Ileum (tissue), 1 donor: ENCODE measurements around a stretch of chr2.

- PRO-cap = no peak
Observed at GRCh38 chr2:222714590-222715029, 43.2 kb downstream of the MOGAT1 start.

DNA sequence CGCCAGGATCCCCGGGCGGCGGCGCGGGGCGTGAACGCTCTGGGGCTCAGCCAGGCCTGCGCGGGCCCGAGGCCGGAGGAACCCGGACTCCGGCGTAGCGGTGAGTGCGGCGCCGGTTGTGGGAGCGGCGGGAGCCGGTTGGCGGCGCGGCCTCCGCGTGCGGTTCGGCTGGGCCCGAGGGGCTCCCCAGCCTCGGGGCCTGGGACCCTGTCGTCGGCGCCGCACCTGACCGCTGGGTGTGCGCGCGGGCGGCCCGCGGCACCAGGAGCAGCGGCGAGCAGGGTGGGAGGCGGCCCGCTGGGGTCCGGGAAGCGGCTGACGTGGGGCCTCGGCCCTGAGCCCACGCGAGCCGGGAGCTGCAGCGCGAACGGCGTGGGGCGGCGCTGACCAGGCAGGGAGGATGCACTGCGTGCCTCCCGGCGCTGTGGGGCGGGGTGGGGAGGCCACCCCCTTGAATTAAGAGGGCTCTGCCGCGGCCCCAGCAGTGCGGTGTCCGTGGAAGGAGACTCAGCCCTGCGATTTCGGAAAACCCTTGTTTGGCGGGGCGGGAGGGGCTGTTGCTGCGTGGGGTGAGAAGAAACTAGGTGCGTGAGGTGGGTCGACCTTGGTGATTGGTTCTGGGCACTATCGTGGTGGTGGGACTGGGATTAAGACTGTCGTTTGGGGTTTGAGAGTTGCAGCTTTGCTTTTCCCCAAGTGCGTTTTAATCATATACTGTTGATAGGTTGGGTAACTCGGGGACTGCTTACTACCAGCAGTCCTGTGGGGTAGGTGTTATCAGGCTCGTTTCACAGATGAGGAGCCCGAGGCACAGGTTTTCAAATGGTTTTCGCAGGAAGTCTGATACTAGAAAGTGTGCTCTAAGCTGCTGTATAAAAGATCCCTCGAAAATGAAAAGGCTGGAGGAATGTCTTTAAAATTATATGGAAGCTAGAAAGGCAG lies 594 bp downstream of the ACSL3 start:
- PRO-cap = unidirectional peak, plus-strand start at position 90 of the sequence; bidirectional peak, plus-strand start at position 373 of the sequence, minus-strand start at position 402 of the sequence

DNA sequence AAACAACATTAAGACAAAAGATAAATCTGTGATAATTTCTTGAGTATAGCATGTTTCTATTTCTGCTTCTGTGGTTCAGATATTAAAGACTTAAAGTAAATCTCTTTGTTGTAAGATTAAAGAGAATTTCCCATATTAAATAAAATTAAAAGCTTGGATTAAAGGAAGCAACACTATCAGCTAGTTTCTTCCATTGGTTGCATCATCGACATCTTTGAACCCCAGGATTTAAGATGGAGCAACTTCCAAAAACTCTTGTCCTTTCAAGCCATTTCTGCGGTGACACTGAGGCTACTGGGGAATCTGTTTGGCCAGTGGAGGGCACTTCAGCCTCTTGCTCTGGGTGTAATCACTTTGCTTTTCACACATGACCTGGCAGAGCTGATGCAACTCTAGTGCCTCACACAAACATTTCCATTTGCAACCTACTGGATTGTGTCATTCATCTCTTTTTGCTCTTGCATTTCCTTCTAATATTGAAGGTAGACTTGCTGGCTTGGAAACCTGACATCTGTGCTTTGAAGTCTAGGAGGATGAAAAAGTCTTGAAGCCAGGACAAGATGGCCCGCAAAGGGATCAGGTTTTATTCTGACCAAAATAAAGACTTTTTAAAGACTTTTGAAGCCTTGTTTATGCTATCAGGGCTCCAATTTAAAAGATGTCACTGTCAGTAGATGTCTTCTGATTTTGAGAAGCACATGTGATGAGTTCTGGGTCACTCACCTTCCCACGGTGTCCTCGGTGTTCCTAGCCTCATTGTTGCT lies 70.0 kb upstream of the KCNE4 start:
- PRO-cap = no peak

DNA sequence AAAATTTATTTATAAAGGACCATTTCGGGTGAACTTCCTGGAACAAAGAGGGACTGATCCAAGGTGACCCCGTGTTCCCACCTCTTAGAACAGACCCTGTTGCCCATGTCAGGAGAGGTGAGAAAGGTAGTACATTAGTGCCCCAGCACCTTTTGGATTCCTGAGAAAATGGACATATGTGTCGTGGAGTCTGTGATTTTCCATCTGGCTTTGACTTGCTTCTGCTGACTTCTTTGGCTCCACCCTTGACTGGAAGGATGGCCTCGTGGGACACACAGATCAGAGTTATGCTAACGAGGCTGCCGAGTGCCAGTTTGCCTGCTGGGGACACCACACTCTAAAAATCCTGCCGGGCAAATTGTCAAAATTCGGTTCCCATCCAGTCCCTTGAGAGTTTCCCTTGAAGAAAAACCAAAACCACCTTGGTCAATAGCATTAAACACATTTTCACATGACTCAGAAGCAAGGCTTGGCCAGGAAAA lies 41.3 kb downstream of the KCNE4 start:
- PRO-cap = no peak

GRCh38 chr2:223997930-223998428 lies 40.7 kb downstream of the MRPL44 start:
- PRO-cap = no peak

DNA sequence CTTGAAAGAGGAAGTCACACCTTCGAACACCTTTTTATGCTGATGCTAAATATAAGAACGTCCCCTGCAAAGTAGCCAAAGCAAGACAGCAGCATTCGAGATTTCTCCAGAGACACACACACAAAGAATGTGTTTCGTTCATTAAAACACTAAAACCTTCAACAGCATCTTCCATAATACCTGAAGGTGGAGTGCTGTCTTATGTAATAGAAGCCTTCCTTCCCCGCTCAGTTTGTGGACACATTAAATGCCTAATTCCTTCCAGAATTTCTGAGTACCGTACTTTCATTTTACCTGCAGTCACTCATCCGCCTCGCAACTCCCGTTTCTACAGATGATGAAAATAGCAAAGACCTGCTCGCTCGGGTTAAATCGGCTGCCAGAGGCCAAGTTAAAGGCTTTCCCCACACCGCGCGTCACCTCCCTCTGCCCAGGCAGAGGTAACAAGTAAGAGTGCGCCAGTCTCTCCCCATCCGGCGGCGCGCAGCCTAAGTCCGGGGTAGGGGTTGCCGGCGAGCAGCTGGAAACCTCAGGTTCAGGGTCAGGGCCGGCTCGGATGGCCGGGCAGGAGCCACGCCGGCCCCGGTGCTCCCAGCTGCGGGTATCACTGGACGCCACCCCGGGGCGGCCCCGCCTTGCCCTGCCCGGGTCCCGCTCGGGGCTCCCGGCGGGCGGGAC lies 751 bp downstream of the SERPINE2 start:
- PRO-cap = unidirectional peak, plus-strand start at position 450 of the sequence

DNA sequence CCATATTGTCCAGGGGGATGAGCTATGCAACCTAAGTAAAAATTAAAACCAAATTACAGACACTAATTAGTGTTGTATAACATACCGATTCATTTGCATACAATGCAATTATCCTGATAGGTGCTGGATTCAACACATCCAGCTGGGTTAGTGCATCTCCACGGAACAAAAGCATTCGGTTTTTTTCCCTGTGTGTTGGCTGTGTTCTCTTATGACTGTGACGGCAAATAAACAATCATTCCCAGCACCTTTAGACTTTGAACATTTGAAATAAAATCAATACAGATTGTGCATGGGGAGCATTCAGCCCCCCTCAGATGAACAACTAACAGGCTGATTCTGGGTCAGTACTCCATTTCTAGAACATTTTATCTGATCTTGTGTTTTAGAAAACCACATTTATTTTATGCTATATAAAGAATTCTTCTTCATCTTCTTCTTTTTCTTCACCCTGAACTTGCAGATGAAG lies 22.7 kb downstream of the FAM124B start:
- PRO-cap = no peak

DNA sequence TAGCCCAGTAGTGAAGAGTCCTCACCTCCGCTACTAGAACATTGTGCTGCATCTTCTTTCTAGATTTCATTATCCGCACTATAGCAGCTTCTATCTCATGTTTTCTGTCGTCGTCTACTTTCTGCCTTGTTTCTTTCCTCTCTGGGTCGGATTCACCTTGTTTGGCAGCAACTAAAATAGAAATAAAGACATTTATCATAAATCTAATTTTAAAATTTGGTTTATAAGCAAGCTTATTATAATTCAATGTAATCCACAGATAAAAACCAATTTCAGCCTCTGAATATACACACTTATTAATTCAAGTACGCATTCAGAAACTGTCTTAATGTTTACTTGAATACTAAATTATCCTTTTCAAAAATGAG lies 76.3 kb upstream of the FAM124B start:
- PRO-cap = no peak

GRCh38 chr2:224532385-224532791 lies 52.8 kb downstream of the CUL3 start:
- PRO-cap = no peak

- PRO-cap = no peak
Observed at GRCh38 chr2:224580028-224580399, 5.1 kb downstream of the CUL3 start.

DNA sequence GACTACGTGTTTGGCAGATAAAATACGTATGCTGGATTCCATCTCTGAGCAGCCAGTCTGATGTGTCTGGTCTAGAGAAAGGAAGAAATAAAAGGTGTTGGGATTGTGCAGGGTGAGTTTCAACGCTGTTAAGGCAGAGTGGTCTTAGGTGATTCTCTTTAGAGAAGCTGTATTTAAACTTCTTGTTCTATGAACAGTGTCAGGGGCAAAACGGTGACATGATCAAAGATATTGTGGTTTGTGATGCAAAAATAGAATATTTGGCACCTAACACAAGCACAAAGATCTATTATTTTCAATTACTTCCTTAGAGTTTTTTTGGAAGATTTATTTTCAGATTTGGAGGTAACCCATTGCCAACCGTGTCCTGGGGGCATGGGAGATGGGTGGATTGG lies 46.9 kb upstream of the CCDC195 start:
- PRO-cap = no peak

DNA sequence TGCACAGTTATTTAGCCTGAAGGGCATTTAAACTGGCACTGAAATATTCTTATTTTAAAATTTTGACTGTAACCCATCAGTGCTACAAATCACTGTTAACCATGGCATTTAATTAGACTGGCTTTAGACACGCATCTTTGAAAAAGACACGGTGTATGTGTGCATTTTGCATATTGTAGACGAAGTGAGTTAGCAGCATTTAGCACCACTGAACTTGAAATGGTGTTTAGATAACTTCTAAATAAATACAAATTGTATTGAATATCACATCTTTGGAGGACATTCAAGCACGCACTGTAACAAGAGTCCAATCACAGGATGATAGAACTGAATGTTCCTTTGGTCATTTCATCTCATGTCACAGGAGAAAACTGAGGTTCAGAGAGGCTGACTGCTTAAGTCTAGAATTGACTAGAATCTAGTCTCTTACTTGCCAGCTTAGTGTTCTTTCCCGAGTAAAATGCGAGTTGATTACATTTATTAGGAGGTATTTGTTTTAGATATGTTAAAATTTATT lies 119.2 kb upstream of the CCDC195 start:
- PRO-cap = no peak

DNA sequence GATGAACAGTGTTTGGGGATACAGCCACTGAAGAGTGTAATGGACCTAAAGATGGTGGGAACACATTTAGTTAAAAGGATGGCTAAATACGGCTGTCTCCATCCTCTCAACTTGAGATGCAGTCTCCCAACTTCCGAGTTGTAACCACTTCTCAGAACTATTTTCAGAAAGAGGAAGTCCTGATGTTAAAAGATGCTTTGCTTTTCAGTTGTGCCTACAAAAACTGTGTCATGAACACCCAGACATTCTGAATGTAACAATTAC lies 148.0 kb downstream of the DOCK10 start:
- PRO-cap = no peak

GRCh38 chr2:224944401-224944768 lies 97.9 kb downstream of the DOCK10 start:
- PRO-cap = no peak

- PRO-cap = unidirectional peak, minus-strand start at chr2:224947050
Observed at GRCh38 chr2:224946698-224947554, 95.3 kb downstream of the DOCK10 start.

DNA sequence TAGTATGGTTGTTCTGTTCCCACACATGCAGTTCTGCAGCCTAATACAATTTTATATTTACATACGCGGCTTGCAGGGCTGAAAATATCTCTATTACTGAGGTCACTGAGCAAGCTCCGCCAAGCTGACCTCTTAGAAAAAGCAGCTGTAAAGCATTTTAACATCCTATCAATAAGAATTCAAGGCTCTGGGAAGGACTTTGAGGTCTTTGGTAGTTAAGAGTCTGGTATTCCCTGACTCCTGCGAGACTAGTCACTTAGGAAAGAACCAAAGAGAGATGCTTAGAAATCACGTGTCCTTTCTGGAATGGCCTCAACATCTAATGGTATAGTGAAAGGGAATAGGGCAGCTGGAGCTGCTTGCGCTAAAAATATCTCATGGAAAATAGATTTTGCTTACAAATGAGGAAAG lies 59.2 kb downstream of the DOCK10 start:
- PRO-cap = no peak

DNA sequence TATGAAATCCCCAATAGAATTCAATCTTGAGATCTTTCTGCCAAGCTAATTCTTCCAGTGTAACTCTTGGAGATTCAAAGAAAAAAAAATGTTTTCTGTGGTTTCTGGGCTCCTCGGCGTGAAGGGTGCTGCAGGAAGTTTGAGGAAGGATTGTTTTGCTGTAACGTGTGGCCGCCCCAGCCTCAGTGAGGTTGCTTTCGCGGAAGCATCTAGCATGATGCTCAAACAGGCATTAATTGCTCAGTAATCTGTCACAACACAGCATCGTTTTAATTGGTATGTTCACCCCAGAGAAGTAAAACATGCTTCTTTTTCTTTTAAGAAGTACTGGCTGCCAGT lies 58.9 kb downstream of the DOCK10 start:
- PRO-cap = no peak

GRCh38 chr2:225361481-225361914 lies 38.0 kb upstream of the NYAP2 start:
- PRO-cap = no peak

- PRO-cap = no peak
Observed at GRCh38 chr2:226151058-226151612, 648.5 kb downstream of the IRS1 start.

DNA sequence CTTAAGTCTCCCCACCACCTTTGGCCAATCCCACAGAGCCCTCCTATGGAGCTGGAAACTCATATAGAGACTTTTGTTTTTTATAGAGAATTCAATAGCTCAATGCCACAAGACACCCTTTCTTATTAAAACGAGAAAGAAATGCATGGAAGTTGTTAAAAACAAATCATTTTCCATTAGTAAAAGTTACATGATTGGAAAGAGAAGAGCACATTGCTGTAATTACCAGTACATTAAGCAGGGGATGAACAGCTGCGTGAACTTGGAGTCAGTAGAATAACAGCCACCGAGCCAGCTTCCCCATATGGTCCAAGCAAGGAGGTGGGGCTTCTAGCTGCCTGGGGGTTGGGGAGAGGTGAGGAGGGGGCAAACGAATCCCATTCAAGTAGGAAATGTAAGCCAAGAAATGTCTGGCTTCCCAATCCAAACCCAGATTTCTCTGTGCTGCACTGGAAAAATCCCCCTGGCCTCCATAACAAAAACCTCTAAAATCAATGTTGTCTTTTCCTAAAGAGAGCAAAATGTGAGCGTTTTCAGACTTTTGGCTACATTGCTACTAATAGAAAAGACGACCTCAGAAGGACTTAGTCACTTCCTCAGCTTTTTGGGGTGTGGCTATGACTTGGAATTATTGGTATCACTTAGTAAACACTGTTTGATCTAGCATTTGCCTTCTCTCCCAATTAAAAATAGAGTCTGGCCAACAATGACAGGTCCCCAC lies 614.4 kb downstream of the IRS1 start:
- PRO-cap = no peak